ENCODE measurements around the gene MRGPRD.

- CAGE, long polyA plus RNA: no peak
- RRBS: no CpG with 5 or more reads among the region's 7 CpGs
Observed at GRCh38 chr11:68980865-68981332, at the start of gene MRGPRD. MRGPRD (minus strand) TSS chr11:68980986.

DNA sequence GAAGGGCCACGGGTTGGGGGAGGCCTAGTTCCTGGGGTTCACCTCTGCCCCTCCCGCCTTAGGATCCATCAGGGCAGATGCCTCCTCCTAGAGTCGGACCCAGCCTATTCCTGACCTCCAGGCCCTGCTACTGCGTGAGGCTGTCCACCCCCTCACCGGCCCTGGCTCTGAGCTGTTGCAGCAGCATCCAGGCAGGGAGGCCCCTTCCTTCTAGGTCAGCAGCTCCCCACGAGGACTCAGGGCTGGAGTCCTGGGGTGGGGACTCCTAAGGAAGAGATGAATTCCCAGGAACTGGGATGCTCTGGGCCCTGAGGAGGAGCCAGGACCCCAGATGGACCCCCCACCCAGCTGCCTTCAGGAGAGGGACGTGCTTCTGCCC lies 10.4 kb downstream of the MRGPRF start:
- CAGE, long polyA plus RNA: no peak
- RRBS: no CpG with 5 or more reads among the region's 7 CpGs

- CAGE, long polyA plus RNA: no peak
- RRBS: 2% methylated on average over 16 of the region's 49 CpGs
Observed at GRCh38 chr11:69010771-69011769, 2.0 kb downstream of the MRGPRF start.

DNA sequence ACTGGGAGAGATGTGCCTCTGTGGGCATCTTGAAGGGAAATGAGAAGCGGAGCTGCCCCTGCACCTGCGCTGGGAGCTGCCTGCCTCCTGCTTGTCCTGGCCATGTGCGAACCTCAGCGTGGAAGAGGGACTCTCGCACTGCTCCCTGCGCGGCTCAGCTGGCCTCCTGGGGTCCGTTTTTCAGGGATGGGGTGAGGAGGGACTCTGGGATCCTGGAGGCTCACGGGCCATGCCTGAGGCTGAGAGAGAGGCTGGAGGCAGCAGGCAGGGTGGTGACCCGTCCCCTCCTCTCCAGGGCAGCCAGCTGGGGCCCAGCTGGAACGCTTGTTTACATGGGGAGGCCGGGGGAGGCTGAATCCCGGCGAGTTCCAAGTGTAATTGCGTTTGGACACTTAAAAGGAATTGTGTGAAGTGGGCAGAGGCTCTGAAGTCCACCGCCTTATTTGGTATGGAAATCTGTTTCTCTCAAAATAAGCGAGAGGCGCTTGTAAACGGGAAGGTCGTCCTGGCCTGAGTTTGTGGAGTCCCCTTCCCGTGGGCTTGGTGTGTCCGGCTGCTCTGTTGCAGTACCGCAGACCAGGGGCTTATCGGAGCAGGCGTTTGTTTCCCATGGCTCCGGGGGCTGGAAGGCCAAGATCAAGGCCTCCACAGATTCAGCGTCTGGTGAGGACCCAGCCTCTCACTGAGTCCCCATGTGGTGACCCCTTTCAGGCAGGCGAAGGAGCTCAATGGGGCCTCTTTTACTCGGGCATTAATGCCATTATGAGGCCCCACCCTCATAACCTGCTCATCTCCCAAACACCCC lies 1.3 kb upstream of the MRGPRF start:
- CAGE, long polyA plus RNA: no peak
- RRBS: 19% methylated on average over 5 of the region's 29 CpGs

DNA sequence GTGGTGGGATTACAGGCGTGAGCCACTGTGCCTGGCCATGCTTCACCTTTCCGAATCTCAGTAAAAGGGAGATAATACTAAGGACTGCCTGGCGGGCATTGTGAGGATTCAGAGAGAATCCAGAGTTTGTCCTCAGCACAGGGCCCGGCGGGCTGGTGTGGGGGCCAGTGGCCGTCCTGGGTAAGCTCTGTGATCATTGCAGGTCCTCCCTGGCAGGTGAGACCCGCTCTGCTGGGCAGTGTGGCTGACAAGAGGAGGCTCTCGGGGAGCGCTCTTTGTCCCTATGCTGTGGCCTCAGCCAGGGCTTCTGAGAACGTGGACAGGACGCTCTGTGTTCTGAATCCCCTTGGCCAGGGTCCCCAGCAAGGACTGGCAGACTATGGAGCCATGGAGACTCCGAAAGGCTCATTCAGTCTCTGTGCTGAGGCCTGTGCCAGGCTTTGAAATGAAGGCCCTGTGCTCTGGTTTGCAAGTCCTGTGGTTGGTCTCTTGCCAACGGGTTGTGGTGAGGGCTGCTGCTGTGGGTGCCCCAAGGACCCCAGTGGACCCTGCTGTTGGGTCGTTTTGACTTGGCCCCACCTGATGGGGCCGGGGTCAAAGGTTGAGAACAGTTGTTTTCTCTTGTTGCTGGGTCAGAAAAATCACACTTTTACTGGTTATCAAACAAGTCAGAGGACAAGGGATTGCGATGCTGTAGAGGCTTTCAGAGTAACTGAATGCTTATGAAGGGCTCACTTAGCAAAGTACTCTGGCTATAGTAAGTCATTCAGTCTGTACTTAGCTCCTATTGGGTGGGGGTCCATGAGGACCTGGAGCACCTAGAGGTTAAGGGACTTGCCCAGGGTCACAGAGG lies 2.1 kb downstream of the TPCN2 start:
- CAGE, long polyA plus RNA: no peak
- RRBS: no CpG with 5 or more reads among the region's 16 CpGs

DNA sequence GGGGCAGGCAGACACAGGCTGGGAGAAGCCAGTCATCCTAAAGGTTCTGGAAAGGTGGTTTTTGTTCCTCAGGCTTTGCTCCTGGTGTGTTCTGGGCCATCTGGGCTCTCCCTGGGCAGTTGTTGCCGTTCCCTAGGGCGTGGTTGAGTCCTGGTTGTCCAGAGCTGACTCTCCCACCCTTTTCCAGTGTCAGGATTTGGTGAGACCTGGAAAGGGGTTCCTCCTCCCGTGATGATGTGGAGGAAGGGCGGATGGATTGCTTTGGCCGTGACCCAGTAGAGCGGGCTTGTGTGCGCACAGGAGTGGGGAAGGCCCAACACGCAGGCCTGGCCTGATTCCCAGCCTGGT lies 26.0 kb downstream of the TPCN2 start:
- CAGE, long polyA plus RNA: no peak
- RRBS: no CpG with 5 or more reads among the region's 8 CpGs

DNA sequence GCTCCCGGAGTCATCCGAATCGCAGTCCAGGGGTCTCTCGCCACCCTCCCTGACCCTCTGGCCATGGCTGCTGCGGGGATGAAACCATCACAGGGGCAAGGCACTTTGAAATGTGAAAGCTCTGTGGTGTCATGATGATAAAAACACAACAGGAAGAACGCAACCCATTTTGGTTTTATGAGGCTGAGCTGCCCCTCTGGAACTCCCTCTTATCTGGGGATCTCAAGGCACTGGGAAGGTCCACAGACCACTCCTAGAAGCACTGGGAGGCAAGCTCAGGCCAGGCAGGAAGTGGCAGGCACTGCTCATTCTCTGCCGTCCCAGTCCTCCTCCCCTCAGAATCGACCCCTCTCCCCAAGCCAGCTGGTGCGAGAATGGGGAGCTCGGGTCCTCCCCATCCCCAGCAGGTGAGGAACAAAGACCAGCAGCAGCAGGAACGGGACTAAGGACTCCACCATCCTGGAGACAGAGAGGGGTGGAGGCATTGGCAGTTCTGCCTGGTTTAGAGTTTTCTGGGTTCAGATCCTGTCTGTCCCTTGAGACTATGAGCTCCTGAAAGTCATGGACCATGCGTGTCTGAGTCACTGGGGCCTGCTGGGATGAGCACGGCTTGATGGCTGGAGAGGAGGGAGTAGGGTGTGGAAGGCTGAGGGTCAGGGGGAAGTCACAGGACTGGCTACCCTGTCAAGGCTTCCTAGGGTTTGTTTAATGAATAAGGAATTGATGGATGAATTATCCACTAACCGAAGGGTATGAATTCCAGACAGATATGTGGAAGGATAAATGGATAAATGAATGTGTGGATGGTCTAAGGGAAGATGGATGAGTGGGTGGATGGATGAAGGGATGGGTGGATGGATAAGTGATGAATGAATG lies 6.3 kb downstream of the MYEOV start:
- CAGE, long polyA plus RNA: no peak
- RRBS: no CpG with 5 or more reads among the region's 14 CpGs

DNA sequence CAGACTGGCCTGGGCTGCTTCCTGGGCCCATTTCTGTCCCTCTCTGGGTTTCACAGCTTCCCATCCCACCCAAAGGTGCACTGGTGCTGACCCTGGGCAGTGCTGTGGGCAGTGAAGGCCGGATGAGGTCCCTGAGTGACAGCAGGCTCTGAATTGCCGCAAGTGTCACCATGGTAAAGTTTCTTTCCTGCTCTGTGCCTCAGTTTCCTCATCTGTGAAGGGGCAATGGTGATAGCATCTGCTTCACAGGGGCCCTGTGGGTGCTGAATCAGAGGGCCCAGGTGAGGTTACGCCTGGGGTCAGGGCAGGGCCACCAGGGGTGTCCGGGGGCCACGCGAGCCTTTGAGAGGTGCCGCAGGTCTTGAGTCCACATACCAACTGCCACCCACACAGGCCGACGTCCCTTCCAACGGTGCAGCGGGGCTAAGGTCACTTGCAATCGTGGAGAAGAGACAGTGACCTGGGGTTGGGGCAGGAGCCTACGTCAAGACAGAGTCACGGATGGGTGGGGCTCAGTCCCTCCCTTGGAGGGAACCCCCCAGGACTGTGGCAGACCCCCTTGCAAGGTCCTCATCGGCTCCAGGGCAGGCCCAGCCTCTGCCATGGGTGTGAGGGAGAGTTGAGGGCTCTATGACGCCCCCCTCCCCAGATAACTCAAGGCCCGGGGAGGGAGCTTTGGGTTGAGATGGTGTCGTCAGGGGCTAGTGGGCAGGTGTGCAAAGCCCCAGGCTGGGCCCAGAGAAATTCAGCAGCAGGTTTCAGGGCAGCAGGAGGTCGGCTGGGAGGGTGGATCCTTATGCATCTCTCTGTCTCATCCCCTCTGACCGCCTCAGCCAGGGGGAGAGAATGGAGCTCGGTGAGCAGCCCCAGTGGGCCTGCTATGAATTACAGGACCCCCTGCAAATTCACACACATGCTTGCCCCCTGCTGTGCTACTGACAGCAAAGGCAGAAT lies 59.8 kb downstream of the MYEOV start:
- CAGE, long polyA plus RNA: no peak
- RRBS: no CpG with 5 or more reads among the region's 21 CpGs

- CAGE, long polyA plus RNA: no peak
- RRBS: 2% methylated on average over 22 of the region's 50 CpGs
Observed at GRCh38 chr11:69442735-69443709, 149.1 kb downstream of the MYEOV start.

GRCh38 chr11:69480410-69481001 lies 160.4 kb upstream of the CCND1 start:
- CAGE, long polyA plus RNA: no peak
- RRBS: 27% methylated on average over 3 of the region's 11 CpGs

DNA sequence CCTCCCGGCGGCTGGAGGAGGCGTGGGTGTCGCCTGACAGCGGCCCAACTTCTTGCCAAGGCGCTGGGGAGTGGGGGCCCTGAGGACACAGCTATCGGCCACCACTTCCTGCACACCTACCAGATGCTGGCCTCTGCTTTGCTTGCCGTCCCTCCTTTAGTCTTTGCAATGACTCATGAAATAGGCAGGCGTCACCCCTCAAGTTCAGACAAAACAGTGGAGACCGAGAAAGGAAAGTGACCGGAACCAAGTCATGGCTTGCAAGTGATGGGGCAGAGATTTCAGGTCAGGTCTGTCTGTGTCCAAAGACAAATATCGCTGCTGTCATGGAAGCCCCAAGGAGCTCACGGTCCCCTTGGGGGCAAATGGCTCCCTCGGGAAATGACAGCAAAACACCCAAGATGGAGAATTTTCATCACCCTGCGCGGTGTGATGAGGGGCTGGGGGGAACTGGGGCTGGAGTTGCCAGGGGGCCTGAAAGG lies 116.3 kb upstream of the CCND1 start:
- CAGE, long polyA plus RNA: no peak
- RRBS: no CpG with 5 or more reads among the region's 16 CpGs

- CAGE, long polyA plus RNA: no peak
- RRBS: no CpG with 5 or more reads among the region's 27 CpGs
Observed at GRCh38 chr11:69539648-69540637, 101.0 kb upstream of the CCND1 start.

DNA sequence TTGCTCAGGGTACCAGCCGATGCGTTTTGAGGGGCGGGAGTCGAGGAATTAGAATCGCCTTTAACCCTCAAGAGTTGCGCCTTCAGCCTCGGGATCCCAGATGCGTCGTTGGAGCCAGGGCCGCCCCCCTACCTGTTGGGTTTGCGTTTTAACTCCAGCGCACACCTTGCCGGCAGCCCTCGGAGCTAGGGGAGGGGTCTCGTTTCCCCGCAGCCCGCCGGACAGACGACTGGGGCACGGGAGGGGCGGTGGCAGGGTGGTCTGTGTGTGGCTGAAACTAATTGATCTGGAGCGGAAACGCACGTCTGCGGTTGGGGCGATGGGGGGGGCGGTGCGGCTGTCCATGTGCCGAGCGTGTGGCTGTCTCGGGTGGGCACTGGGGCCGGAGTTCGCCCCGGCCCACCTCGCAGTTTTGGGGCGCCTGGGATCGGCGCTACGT lies 3.3 kb upstream of the CCND1 start:
- CAGE, long polyA plus RNA: no peak
- RRBS: 20% methylated on average over 6 of the region's 39 CpGs

DNA sequence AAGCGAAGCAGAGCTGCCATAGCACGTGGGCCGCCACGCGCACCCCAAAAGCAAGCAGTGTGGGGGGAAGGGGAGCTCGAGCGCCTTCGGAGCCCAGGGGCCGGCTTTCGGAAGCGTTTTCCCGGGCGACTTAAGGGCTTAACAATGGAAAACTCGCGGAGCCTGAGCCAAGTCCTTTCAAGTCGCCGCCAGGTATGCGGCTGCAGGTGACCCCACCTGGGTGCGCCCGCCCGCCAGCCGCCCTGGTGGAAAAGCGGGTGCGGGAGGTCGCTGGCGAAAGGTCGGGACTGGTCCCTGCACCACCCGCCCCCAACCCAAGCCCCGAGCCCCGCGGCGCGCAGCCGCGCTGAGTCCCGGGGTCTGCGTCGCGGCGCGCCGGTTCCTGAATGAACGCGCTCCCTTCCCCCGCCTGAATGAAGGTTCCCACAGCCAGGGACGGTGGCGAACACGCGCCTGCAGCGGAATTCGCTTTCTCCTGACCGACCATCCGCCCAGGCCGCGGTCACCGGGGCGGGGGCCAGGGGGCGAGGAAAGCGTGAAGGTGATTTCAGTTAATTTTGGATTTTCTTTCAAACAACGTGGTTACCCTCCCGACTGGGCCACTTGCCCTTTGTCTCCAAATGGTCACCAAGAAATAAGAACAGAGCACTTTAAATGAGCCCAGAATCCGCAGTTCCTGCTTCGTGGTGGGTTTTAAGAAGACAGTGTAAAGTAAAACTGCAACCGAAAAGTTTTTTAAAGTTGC lies 2.7 kb upstream of the CCND1 start:
- CAGE, long polyA plus RNA: no peak
- RRBS: no CpG with 5 or more reads among the region's 64 CpGs

GRCh38 chr11:69640215-69640470 lies 813 bp upstream of the CCND1 start:
- CAGE, long polyA plus RNA: no peak
- RRBS: no CpG with 5 or more reads among the region's 9 CpGs

- CAGE, long polyA plus RNA: no peak
- RRBS: 2% methylated on average over 17 of the region's 68 CpGs
Observed at GRCh38 chr11:69643122-69643776, 2.3 kb downstream of the CCND1 start.

DNA sequence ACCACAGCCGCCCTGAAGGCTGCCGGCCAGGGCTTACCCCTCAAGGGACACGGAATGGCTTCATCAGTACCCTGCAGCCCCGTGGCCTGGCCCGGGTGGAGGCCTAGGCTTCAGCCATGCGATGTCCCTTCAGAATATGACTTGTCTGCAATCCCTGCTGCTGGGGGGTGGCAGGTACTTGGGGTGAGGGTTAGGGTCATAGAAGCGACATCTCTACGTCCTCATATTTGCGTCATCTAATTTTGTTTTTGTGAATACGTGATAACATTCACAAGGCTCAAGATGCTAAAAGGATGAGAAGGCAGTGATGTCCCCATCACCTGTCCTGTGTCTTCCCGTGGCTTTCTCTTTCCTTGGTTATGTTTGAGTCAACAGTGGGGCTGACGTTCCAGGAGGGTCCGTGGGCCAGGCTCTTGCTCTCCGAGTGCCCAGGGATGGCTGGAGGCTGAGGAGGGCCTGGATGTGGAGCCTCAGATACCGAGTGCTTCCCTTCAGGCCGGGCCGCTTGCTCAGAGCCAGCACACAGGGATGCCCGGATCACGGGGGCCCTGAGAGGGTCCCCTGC lies 6.5 kb downstream of the CCND1 start:
- CAGE, long polyA plus RNA: no peak
- RRBS: 62% methylated on average over 3 of the region's 19 CpGs

DNA sequence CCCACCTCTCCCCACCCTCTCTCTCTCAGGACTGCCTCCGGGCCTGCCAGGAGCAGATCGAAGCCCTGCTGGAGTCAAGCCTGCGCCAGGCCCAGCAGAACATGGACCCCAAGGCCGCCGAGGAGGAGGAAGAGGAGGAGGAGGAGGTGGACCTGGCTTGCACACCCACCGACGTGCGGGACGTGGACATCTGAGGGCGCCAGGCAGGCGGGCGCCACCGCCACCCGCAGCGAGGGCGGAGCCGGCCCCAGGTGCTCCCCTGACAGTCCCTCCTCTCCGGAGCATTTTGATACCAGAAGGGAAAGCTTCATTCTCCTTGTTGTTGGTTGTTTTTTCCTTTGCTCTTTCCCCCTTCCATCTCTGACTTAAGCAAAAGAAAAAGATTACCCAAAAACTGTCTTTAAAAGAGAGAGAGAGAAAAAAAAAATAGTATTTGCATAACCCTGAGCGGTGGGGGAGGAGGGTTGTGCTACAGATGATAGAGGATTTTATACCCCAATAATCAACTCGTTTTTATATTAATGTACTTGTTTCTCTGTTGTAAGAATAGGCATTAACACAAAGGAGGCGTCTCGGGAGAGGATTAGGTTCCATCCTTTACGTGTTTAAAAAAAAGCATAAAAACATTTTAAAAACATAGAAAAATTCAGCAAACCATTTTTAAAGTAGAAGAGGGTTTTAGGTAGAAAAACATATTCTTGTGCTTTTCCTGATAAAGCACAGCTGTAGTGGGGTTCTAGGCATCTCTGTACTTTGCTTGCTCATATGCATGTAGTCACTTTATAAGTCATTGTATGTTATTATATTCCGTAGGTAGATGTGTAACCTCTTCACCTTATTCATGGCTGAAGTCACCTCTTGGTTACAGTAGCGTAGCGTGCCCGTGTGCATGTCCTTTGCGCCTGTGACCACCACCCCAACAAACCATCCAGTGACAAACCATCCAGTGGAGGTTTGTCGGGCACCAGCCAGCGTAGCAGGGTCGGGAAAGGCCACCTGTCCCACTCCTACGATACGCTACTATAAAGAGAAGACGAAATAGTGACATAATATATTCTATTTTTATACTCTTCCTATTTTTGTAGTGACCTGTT lies 10.5 kb downstream of the CCND1 start:
- CAGE, long polyA plus RNA: no peak
- RRBS: 96% methylated on average over 1 of the region's 34 CpGs

GRCh38 chr11:69939503-69940557 lies 120.6 kb upstream of the FGF3 start:
- CAGE, long polyA plus RNA: no peak
- RRBS: no CpG with 5 or more reads among the region's 35 CpGs

GRCh38 chr11:69968723-69969098 lies 109.4 kb upstream of the ANO1 start:
- CAGE, long polyA plus RNA: no peak
- RRBS: no CpG with 5 or more reads among the region's 4 CpGs

Data from AG04450 (cell line).